AG09309 (cell line): ENCODE measurements around a stretch of chr12.

DNA sequence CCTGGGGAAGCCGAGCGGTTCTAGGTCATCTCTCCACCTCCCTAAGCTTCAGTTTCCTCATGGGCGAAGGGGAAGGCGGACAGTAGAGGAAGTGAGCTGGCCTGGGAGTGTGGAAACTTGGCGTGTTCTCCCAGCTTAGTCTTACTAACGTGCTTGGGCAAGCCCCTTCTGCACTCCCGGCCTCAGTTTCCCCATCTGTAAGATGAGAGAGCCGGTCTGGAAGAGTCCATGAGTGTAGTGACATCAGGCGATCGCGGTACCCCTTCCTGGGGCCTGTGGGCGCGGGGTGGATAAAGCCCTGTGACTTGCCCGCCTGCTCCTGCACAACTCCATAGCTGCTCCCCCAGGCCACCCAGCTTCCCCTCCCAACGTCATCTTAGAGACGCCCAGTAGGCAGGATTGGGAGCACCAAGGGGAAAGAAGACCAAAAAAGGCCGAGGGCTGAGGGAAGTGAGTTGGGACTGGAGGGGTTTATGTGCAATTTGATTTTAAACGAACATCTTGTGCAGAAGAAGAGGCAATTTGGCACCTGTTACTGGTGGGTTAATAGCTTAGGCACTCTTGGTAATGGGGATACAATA, 158.8 kb upstream of the PARP11 start:
- RRBS, result no CpG with 5 or more reads among the region's 18 CpGs

DNA sequence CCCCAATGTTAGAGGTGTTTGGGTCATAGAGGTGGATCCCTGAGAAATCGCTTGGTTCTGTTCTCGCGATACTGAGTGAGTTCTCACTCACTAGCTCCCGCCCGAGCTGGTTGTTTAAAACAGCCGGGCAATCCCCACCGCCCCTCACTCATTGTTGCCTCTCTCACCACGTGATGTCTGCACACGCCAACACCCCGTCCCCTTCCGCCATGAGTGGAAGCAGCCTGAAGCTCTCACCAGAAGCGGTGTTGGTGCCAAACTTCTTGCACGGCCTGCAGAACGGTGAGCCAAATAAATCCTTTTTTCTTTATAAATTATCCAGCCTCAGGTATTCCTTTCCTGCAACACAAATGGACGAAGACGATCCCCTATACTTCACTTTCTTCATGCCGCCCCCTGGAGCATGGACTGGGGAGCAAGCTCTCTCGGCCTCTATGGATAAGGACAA, 45.4 kb upstream of the CCND2 start:
- RRBS, result no CpG with 5 or more reads among the region's 18 CpGs

DNA sequence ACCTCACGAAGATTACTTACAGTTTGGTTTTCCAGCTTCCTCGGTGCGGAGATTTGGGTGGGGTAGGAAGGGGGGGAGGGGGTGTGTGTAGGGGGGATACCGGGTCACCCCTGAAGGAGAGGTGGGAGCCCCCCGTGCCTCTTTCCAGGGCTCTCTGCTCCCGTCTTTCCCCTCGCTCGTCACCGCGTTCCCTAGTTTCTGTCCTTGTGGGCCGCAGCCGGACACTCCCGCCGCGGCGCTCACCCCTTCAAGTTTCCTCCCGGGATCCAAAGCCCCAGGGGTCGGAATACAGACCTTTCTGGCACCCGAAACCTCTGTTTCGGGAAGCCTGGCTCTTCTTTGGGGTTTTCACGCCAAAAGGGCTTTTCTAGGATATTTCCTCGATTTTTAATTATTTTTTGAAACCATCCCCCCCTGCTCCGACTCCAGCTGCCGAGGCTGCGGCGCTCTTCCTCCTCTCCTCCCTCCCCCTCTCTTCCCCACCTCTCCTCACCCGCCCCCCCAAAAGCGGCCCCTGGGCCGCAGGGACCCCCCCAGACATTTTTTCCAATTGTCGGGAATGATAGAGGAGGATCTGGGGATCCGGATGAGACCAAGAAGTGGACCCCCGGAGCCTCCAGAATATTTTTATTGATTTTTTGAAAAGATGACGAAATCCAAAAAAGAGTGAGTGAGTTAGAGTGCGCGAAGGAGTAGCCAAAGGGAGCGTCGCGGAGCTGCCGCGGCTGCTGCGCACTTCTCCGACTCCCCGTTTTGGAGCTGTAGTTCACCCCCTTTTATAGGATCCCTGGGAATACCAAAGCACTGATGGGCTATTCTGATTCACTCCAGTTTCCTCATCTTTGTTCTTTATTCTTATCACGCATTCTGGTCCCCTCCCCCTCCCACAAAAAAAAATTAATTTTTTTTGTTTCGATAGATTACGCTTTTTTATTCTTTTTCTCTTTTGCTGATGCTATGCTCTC, 1.7 kb downstream of the CCND2 start:
- RRBS, result 4% methylated on average over 4 of the region's 46 CpGs

GRCh38 chr12:4286280-4286497, 12.6 kb downstream of the CCND2 start:
- RRBS, result no CpG with 5 or more reads among the region's 5 CpGs

- RRBS, result no CpG with 5 or more reads among the region's 1 CpG
Measured at GRCh38 chr12:4395689-4395902, 16.1 kb upstream of the FGF23 start.

GRCh38 chr12:4450470-4451060, 5.0 kb upstream of the FGF6 start:
- RRBS, result no CpG with 5 or more reads among the region's 10 CpGs

- RRBS, result no CpG with 5 or more reads among the region's 3 CpGs
Measured at GRCh38 chr12:4644902-4645541, 3.8 kb downstream of the AKAP3 start.

DNA sequence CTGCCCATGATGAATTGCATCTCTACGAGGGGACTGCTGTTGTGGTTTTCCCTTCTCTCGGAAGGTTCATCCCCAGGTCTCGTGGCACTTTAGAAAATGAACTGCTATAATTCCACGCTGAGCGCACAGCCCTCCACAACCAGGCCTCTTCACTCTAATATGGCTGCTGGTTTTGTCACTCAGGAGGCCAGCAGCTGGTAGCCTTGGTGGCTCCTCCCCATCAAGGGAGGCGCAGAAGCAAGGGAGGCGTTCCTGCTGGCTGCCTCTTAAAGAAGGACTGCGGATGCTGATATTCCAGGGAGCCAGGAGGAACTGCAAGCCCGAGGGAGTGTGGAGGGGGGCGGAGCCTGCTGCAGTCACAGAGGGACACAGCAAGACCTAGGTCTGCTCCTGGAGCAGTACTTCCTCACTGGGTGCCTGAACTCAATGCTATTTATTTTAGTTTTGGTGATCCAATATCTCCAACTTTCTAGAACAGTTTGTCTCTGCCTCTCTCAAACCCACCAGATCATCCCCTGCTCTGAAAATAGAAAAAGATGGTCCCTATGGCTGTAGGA, 158.2 kb downstream of the KCNA5 start:
- RRBS, result no CpG with 5 or more reads among the region's 10 CpGs

DNA sequence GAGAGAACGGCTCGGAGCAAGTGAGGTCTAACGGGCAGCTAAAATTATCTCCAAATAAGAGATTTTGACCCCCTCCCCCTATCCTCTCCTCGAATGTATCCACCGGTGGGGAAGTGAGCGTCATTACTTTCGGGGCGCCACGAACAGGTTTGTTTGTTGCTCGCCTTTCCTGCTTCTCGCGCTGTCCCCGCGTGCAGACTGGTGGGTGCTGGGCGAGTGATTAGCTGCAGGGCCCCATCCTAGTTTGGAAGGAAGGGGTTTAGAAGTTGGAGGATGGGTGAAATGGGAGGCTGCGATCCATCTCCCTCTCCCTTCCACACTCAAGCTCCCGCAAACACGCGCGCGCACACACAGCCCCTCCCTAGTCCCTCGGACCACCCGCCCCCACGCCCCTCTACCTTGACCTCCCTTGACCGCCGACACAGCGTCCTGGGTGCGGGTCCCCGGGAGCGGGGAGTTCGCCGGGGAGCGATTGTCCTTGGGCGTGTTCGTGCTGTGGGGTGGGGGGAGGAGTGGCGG, 802 bp upstream of the NTF3 start:
- RRBS, result no CpG with 5 or more reads among the region's 36 CpGs

GRCh38 chr12:5432691-5433089, 782 bp downstream of the NTF3 start:
- RRBS, result 3% methylated on average over 16 of the region's 27 CpGs

DNA sequence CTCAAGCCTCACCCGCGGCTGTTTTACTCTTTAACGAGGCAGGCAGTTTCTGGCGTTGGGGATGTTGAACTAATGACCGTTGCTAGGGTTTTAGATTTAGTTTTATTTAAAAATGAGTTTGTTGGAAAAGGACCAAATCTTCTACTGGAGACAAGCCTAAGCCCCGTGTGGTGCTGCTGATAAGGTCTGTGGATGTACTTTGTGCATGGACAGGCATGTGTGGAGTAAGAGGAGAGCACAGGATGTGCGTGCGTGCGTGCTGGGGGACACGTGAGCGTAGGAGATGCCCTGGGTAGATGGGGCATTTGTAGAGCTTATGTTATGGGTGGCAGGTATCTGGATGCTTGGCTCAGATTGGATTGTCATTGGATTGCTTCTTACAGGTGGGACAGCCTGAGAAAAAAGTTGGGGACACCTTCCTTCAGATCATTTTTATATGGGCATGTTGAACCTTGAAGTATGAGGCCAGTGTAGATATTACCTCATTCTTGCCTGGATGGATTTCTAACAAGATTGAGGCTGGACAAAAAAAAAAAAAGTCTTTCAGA, 5.8 kb downstream of the NTF3 start:
- RRBS, result no CpG with 5 or more reads among the region's 11 CpGs

DNA sequence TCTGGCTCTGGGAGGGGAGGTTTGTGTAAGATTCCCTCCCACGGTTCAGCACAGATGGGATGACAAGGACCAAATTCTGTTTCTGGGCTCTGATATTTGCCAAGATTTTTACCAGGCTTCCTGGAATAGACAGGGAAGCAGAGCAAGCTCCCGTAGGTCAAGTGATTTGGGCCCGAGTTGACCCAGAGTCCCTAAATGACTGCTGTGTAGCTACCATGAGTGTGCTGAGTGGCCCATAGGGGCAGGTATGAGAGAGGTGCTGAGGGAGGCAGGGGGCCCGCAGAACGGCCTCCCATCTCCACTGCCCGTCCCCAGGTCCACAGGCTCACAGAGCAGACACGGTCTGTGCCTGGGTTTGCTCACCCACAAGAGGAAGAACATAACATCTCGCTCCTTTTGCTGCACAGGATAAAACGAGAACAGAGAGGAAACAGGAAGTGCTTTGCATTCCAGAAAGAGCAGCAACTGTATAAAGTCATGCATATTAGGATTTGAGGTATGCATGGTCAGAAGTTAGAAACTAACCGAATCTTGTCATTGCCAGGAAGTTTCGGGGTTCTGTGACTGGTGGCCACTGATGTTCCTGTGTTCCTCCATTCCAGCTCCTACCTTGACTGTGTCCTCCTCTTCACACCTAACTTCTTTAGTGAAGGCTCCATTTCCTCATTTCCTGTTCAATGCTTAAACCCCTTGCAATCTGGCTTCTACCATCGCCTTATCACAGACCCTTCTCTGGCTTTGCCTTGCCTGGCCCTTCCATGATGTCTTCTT, 24.9 kb downstream of the NTF3 start:
- RRBS, result no CpG with 5 or more reads among the region's 12 CpGs

DNA sequence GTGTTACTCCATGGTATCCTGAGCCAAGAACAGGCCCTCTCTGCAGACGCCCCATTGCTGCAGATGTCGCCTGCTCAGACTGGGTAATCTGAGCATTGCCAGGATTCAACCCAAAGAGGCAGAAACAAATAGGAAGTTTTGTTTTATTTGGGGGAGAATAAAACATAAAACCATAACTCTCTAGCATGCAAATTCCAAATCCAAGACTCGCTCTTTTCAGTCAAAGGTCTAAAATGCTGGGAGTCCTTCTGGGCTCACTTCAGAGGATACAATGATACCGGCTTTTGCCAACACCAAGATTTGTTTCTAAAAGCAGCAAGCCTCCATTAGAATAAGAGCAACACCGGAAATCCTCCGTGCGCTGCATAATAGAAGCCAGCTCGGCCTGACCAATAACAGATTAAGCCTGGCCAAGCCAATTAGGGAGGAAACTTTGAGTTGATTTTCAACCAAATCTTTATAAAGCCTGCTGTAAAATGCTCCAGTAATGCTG, 149.9 kb downstream of the NTF3 start:
- RRBS, result 20% methylated on average over 1 of the region's 8 CpGs

GRCh38 chr12:5981760-5982004, 36.6 kb upstream of the ANO2 start:
- RRBS, result no CpG with 5 or more reads among the region's 4 CpGs

DNA sequence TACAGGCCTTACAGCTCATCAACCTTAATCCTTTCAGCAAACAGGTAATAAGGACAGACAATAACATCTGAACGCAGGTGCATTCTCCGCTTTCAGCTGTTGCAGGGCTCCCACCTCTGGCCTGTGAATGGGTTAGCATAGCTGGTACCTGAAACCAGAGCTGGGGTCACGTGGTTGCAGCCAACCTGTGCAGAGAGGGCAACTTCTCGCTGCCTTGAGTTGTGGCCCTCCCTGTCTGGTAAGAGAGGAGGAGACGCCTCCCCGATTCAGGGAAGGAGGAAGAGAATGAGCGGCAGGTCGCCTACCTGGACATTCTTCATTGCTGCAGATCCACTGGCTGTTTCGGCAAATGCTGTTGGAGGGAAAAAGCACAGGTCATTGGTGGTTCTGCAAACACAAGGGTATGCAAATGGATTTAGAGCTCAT, 53.5 kb downstream of the VWF start:
- RRBS, result no CpG with 5 or more reads among the region's 9 CpGs

- RRBS, result no CpG with 5 or more reads among the region's 7 CpGs
Measured at GRCh38 chr12:6133414-6133763, 8.9 kb upstream of the VWF start.

- RRBS, result no CpG with 5 or more reads among the region's 6 CpGs
Measured at GRCh38 chr12:6140892-6141455, 16.5 kb upstream of the VWF start.

DNA sequence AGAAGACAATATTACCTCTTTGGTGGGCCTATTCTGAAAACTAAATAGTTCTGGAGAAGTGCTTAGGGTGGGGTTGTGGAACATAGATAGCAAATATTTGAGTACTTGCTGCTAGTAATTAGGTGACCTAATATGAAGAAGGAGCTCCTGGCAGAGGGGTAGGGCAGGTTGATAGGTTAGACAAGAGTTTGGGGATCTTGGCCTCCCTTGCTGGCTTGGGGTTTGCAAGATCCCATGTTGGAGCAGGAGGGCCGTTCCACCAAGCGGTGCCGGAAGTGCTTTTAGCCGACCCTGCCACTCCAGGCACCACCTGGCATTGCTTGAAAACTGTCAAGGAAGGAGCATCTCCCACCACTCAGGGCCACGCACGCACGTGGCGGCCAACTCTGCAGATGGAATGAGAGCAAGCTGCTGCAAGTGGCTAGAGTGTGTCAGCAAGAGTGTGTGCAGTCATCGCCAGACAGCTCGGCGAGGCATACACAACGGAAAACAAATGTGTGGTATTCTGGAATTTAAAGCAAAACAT, 11.0 kb downstream of the CD9 start:
- RRBS, result no CpG with 5 or more reads among the region's 12 CpGs

- RRBS, result 77% methylated on average over 3 of the region's 23 CpGs
Measured at GRCh38 chr12:6234828-6235977, 35.0 kb downstream of the CD9 start.

DNA sequence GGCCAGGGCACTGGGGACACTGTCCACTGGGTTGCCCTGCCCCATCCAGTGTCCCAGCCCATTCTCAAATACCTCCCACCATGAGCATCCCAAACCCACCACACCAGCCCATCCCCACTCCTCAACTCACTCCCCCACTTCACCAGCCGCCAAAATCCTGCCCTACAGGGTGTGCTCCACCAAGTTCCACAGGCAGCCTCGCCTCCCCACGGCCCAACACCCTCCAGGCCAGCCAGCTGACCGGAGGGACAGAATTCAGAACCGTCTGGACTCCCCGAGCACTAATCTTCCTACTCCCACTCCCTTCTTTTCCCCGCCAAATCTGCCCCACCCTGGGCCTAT, 773 bp downstream of the TNFRSF1A start:
- RRBS, result no CpG with 5 or more reads among the region's 7 CpGs